Vein endothelial cell (primary cell): ENCODE measurements around a stretch of chr2.

DNA sequence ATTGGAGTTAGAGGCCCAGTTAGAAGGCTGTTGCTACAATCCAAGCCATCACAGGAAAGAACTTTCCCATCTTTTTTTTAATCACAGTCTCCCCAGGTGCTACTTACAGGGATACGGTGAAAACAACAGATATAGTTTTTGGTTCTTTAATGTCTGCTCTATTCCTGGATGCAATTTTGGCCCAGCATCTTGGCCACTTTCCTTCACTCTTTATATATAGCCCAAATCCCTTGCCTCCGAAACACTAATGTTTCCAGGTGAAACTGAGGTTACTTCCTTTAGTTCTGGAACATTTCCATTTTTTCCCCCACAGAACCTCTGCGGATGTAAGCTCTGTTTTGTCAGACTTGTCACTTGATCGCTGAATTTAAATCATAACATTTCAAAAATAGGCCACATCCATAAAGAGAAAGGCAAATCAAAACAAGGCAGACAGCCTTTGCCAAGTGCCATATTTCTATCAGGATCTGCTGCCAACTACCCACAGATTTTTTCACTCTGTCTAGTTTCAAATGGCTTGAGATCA, 115.1 kb downstream of the ANKRD44 start:
- CAGE, long polyA plus RNA = no peak

DNA sequence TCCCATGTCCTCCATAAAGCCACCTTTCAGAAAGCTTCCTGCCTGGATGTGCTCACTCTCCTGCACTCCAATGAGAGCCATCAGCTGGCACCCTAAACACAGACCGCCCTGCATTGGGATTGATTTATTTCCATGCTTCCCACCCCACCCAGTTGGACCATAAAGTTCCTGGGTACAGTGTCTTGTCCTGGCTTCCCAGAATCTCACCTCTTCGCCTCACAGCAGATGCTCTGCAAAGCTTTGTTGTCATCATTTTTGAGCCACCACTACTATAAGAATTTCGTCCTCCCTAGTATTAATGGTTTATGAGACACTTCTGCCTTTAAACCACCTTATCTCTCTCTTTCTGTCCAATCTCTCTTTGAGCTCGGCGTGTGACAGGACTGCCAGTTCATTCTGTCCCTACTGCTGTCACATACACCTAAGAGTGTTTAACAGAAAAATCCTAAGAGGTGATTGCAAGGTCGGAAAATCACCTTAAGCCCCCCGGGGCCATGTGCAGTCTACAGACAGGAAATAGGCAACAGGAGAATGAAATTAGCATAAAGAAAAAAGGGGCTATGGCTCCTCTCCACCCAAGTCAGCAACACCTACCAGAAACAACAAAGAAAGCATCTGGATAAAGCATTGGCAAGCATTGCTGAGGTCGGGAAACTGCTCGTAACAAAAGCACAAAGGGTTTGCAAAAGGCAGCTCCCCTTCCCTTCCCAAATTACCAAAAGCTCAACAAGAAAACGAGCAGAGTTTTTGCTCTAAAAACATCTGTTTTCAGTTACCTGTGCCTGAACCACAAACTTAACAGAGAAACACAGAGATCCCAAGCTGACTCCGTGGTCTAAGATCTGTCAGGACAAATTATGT, 30.6 kb downstream of the ANKRD44 start:
- CAGE, long polyA plus RNA = no peak

DNA sequence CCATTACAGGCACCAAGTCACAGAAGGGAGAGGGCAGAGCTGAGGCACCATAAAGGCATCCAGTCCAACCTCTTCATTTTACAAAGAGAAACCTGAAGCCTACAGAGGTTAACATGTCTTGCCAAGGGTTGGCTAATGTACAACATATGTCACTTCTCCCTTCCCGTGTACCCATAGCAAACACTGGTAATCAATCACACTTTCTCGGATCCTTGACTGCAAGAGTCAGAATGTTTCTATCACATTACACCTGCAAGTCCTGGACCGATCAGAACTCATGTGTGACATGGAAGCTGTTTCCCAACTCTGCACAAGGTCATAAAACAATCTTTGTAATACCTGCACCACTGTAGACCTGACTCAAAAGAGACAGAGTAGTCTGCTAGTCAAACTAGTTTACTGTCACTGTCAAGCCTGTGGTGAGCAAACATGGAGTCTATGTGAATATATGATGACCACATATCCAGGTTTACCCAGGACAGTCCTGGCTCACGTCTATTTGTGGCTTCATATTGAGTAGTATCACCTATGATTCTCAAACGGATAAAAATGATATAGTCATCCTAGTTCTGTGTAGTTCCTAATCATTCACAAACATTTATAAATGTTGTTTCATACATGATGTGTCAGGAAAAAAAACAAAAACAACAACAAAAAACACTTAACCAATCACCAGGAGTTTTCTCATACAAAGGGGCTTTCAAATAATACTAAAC, 5.9 kb downstream of the ANKRD44 start:
- CAGE, long polyA plus RNA = no peak

- CAGE, long polyA plus RNA = no peak
Observed at GRCh38 chr2:197415703-197417097, 18.6 kb downstream of the SF3B1 start.

- CAGE, long polyA plus RNA = no peak
Observed at GRCh38 chr2:197435730-197436456, 1.1 kb upstream of the SF3B1 start.

- CAGE, long polyA plus RNA = no peak
Observed at GRCh38 chr2:197442765-197443285, 8.0 kb upstream of the SF3B1 start.

- CAGE, long polyA plus RNA = no peak
Observed at GRCh38 chr2:197489655-197490713, 9.7 kb downstream of the HSPD1 start.

GRCh38 chr2:197808860-197809433, 4.6 kb downstream of the PLCL1 start:
- CAGE, long polyA plus RNA = no peak

DNA sequence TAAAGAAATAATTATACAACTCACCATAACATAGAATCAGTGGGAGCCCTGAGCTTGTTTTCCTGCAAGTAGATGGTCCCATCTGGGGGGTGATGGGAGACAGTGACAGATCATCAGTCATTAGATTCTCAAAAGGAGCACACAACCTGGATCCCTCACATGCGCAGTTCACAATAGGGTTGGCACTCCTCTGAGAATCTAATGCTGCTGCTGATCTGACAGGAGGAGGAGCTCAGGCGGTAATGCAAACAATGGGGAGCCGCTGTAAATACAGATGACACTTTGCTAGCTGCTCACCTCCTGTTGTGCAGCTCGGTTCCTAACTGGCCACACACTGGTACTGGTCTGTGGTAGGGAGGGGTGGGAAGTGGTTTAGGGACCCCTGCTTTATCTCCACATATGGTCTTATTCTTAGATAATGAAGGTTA, 506.6 kb downstream of the PLCL1 start:
- CAGE, long polyA plus RNA = no peak

- CAGE, long polyA plus RNA = no peak
Observed at GRCh38 chr2:199441371-199442172, 16.2 kb downstream of the SATB2 start.

- CAGE, long polyA plus RNA = no peak
Observed at GRCh38 chr2:199460139-199460296, 2.3 kb upstream of the SATB2 start.

DNA sequence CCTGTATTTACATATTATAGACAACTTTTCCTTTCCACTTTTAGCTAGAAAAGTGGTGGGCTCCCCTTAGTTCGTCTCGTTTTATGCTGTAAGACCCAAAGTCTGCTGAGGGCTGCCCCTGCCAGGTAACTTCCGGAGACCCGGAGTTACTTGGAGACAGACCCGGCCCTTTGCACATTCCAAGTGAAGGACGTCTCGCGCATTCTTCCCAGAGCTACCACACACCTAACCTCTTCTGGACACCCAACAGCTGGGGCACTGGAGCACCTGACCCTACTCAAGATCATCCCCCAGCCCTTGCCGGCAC, 8.2 kb upstream of the SATB2 start:
- CAGE, long polyA plus RNA = no peak

DNA sequence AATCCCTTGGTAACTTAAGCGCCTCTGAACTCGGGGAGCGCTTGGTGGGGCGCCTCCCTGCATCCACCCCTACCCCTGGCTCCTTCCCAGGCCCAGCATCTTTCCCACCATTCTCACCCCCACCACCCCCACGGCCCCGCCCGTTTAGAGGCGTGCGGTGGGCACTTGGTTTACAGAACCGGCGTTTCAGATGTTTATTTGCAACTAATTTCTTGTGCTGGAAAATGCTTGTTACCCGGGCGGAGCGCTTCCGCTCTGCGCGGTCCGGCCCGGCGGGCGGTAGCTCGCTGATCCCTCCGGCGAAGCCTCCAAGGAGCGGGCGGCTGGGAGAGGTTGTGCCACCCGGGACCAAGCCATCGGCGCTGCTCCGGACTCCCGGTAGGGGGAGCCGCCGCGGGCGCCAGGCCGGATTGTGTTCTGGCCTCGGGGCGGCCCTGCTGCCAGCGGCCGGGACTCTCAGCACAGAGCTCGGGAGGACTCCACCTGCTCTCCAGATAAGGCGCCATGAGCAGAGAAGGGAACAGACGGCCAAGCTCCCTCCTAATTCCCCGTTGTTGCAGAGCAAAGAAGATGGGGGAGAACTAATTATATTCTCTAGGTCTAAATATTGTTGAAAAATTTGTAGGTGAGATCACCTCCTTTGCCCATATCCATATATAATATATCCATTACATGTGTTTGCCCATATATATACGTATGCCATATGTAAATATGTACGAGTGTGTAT, 13.7 kb upstream of the SATB2 start:
- CAGE, long polyA plus RNA = no peak

GRCh38 chr2:199581786-199582710, 124.3 kb upstream of the SATB2 start:
- CAGE, long polyA plus RNA = no peak

- CAGE, long polyA plus RNA = no peak
Observed at GRCh38 chr2:199926249-199927287, 15.5 kb downstream of the C2orf69 start.

- CAGE, long polyA plus RNA = no peak
Observed at GRCh38 chr2:200630157-200630833, 44.5 kb downstream of the AOX1 start.

- CAGE, long polyA plus RNA = no peak
Observed at GRCh38 chr2:200748562-200749280, 63.0 kb upstream of the BZW1 start.

DNA sequence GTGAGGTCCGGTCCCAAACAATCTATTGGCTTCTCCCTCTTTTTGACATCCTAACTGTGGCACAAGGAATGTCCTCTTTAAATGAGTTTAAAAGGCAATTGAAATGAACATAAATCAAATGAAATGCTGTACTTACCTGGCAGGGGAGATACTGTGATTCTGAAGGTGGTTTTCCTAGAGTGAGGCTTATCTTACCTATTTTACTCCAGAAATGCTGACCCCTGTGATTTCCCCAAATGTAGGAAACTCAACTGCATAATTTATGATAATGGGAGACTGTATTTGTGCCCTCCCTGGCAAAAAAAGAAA, 36.3 kb upstream of the BZW1 start:
- CAGE, long polyA plus RNA = no peak

DNA sequence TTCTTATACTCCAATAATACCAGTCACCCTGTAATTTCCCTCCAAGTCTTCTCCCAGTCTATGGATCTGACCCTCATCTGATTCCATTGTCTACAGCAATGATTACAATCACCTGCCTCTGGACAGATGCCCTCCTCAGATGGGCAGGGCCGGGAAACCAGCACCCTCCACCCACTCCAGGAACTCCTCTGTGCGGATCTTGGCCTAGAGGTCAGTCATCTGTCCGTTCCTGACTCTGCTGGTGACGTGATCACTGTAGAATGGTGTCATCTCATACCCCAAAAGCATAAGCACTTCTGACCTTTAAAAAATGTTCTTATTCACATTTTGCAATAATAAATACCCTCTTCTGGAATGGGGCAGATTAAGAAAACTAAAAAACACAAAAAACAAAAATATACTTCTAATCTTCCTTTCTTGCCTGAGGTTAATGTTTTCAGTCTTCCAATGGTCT, 29.5 kb upstream of the BZW1 start:
- CAGE, long polyA plus RNA = no peak

- CAGE, long polyA plus RNA = no peak
Observed at GRCh38 chr2:200861535-200861992, 2.9 kb downstream of the CLK1 start.